Colon Carcinoma Metastatic in the Lung (tissue), 2 donors: ENCODE measurements around the genes MYDGF and FEM1A.

DNA sequence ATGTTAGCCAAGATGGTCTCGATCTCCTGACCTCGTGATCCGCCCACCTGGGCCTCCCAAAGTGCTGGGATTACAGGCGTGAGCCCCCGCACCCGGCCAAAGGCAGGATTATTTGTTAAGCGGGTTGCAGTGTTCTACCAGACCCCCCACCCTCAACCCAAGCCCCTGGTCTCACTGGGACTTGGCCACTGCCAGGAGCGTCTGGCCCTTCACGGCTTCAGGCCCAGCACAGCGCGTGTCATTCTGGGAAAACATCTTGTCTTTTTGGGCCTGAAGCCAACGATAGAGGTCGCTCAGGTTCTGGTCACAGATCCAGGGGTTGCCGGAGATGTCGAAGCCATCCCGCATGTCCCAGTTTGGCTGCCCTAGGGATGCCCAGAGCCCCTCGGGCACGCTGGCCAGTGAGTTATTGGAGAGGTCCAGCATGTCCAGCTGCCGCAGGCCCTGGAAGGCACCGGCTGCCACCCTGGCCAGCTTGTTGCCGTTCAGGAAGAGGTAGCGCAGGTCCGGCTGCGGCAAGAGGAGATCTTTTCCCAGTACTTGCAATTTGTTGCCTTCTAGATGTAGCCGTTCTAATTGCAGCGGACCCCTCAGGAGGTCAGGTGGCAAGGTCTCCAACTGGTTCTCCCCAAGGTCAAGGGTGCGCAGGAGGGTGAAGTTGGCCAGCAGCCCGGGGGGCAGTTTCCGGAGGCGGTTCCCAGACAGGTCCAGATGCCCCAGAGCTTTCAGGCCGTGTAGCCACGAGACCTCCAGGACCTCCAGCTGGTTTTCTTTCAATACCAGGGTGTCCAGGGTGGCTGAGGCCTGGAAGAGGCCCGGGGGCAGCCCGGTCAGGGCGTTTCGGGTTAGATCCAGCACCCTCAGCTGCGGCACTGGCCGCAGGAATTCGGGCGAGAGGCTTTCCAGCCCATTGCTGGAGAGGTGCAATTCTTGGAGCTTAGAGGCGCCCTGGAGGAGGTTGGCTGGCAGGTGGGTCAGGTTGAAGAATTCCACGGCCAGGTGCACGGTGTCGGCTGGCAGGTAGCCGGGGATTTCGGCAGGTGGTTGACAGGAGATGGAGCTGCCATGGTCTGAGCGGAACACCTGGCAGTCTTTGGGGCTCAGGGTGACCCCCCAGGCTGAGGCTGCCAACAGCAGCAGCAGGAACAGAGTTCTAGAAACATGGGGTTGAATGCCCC, 1.7 kb downstream of the LRG1 start:
- PRO-cap, 2 experiments = no peak in any of the 2 experiments

- PRO-cap, 2 experiments = no peak in any of the 2 experiments
Observed at GRCh38 chr19:4598176-4598605, 38.7 kb upstream of the SEMA6B start.

DNA sequence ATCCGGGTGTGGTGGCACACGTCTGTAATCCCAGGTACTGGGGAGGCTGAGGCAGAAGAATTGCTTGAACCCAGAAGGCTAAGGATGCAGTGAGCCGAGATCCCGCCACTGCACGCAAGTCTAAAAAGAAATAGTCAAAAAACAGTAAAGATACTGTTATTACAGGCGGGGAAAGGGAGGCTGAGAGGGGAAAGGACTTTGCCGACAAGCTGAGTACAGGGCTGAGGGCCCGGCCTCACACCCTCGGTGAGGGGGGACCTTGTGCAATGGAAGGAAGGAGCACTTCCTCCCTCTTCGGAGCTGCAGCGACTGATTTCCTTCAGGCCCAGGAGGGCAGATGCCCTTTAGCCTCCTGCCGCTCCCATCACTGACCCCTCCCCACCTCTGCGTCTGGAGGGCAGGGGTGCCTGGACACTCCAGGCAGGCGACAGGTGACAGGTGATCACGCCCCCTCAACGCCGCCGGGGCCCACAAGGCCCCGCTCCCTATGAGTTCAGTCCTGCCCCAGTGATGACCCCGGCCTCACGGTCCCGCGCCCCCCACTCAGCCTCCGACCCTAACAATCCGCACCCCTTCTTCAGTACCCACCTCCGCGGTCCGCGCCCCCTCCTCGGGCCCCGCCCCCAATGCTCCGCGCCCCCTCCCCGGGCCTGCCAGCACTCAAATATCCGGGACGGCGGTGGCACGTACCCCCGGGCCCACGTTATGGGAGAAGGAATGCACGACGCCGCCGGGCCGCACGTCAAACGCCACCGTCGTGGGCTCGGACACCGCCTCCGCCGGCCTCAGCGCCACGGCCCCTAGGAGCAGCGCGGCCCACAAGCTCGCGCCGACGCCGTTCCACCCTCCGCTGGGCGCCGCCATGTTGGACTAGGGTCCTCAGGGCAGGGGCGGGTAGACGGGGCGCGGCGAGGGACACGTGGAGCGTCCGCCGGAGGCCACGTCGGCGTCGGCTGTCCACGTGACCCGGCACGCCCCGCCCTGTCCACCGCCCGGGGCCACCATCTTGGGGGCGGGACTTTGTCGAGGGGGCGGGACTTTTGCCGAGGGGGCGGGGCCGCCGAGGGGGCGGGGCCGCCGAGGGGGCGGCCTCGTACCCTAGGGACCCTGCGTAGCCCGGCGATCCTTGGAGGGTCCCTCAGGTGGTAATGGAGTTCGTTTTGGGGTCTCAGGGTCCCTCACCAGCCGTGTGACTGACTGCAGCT, at the start of gene MYDGF:
Gene MYDGF, minus strand, starts transcription at position 872 of the 1,205 bp plus-strand sequence.
- PRO-cap, 2 experiments = peak in 2 of 2 experiments; most common plus-strand start position 1,060 of the sequence (in 1); most common minus-strand start position 872 of the sequence (in 2)

DNA sequence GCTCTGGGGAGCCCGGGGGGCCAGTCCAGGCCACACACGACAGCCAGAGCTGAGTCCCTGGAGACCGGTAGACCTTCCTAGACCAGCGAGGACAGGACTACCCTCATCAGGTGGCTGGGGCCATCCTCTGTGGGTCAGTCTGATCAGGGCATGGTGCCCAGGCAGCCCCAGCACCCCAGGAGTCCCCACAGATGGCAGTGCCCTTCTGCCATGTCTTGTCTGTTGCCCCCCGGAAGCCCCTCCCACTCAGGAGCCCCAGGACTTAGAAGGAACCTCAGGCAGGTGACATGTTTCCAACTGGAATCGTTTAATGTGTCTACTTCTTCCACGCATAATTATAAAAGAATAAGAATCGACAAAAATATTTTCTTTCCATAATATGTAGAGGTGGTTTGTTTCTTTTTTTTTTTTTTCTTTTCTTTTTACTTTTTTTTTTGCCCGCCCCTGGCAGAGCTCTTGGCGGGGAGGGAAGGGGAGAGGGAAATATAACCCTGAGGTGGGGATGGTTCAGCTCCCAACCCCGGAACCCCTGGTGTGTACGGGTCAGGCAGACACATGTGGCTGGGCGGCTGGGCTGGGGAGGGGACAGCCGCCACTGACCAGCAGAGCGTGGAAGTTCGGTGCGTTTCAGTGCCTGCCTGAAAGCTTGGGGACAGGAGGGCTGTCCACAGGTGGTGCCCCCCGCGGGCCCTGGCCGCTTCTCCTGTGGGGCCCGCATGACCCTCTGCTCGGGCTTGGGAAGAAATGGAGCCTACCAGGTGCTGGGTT, 5.0 kb upstream of the MYDGF start:
- PRO-cap, 2 experiments = no peak in any of the 2 experiments

DNA sequence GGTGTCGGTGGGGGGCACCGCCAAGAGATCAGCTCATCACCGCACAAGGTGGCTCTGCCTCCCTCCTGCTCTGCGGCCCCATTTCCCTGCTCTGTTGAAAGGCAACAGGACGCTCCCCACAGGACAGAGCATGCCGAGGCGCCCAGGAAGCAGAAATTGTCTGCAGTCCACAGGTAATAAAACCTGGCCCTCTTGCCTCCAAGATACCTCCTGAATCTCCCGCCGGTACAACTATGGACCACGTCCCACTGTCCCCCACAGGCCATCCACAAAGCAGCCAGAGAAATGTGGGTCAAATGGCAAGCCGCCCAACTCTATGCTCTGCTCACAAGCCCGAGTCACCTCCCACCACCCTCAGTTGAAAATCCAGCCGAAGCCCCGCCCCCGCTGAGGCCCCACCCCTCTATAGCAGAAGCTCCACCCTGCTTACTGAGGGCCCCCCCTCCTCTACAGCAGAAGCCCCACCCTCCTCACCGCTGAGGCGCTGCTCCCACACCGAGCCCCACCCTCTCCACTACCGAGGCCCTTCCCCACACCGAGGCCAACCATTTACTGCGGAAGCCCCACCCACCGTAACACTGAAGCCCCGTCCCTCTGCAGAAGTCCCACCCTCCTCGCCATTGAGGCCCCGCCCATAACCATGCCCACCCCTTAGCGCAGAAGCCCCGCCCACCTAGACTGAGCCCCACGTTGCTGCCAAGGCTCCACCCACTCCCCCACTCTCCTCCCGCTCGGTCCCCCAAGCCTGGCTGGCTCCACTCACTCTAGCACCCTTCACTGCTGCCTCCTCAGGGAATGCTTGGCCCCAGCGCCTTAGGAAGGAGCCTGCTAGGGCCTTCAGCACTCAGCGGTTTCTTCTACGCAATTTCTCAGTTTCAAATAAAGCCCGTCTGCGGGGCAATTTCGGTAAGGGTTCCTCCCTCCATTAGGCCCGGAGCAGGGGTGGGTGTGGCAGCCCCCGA, 8.8 kb upstream of the MYDGF start:
- PRO-cap, 2 experiments = peak in 1 of 2 experiments; most common plus-strand start position 719 of the sequence (in 1)

GRCh38 chr19:4707188-4707725, 16.4 kb downstream of the DPP9 start:
- PRO-cap, 2 experiments = no peak in any of the 2 experiments

DNA sequence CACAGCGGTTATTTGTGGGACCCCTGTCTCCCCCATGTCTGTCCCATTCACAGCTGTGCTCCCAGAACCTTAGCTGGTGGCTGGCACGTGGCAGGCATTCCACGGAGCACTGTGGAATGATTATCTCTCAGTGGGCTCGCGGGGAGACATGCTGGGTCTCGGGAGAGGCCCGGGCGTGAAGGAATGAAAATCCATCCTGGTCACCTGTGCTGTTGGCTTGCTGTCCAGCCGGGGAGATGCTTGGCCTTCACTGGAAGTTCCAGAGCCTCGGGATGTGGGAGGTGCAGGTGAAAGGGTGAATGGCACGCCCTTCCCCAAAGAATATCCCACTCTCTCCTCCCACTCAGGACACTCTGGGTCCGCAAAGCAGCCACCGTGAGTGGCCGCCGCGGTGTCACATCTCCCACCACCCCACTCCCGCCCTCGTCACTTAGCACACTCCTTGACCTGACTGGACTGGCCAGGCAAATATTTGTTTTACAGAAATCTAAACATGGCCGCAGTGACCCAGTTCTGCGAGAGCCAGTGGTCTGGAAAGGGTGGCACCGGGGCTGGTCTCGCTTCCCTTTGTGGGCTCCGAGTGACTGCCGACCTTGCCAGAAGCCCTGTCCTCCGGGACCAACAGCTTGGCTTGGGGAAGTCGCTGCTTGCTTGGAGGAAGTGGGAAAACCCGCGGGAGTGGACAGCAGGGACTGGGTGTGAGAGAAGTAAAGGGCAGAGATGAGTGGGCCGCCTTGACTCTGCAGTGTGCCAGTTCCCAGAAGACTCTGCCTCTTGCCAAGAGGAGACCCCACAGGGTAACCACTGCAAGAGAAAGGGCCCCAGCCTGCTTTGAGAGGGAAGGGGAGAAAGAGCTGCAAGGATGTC, 7.9 kb downstream of the DPP9 start:
- PRO-cap, 2 experiments = no peak in any of the 2 experiments

- PRO-cap, 2 experiments = no peak in any of the 2 experiments
Observed at GRCh38 chr19:4717375-4718200, 6.1 kb downstream of the DPP9 start.

GRCh38 chr19:4744798-4745343, 21.2 kb upstream of the DPP9 start:
- PRO-cap, 2 experiments = no peak in any of the 2 experiments

DNA sequence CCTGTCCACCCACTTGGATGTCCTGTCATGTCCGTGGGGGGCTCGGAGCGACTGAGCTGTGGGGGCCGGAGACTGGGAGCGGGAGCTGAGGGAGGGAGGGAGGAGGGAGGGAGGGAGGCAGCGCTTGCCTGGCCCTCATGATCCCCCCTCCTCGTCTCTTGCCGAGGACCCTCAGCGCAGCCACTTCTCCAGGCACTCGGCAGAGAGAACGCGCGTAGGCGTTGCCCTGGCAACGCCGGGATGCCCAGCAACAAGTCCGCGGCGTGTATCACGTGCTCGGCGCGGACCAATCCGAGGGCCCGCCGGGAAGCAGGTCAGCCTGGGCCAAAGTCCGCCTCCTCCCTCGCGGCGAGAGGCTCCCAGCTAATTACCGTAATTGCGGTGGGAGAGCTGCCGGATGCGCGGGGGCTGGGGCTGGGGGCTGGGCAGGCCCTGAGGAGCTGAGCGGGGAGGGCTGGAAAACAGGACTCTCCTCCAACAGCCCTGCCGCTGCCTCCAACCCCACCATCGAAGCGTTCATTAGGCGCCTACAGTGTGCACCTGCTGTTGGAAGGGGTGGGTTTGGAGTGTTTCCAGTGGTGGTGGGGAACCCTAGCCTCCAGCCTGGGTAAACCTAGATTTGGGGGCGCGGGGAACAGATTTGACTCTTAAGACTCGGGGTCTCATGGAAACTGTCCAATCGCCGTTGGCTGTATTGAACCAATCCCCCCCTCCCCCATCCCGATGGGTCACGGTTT, 31.7 kb upstream of the FEM1A start:
- PRO-cap, 2 experiments = peak in 1 of 2 experiments; most common plus-strand start position 443 of the sequence (in 1)

DNA sequence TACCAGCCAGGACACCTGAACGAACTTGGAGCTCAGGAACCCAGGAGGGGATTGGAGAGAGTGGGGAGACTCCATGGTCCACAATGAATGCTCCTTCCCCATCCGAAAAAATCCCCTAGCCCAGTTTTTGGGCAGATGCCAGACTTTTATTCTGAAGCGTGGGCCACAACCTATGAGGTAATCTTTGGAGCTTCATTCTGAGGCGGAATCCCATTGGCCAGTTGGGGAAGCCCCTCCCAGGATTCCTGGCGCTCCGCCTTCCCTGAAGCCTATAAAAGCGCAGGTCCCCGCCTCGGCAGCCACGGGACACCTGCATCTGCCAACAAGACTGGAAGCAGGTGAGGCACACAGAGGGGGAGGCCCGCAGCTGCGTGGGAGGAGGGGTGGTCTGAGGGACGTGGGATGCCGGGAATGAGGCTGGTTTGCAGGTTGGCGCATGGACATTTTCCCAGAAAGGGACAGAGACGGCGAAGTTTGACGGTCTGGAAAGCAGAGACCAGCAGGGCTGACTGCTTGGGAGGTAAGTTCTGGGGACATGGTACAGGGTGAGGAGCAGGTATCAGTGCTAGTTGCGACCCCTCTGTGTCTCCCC, 22.6 kb upstream of the FEM1A start:
- PRO-cap, 2 experiments = no peak in any of the 2 experiments

DNA sequence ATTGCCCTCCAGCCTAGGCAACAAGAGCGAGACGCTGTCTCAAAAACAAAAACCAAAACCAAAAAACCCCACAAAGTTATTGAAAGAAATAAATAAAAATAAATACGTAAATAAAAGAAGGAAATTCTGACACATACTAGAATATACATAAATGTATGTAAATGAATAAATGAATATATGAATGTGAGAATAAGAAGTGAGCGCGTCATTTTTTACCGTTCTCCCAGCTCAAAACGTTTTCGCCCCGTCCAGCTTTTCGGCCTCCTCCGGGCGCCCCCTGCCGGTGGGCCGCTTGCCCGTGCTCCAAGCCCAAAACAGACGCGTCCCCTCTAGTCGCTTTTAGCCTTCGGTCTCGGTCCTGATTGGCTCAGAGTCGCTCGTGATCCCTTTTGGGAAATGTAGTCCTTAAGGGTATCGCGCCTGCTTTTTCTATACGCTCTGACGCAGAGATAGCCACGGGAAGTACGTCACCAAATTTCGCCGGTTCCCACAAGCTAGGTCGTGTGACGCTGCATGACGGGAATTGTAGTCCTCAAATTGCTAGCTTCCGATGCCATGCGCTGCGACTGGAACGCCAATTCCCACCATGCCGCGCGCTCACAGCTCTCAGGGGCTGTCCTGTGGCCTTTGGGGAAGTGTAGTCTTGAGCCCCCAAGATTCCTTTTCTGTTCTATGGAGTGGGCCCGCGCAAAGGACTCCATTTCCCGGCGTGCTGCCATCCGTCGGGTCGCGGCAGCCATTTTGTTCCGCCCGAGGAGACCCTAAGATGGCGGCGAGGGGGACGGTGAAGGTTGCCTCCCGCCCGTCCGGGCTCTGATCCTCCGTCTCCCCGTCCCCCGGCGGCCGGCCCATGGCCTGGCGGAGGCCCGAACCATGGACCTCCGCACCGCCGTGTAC, at the start of gene FEM1A:
Gene FEM1A, plus strand, starts transcription at position 753 of the 897 bp plus-strand sequence.
- PRO-cap, 2 experiments = peak in 2 of 2 experiments; most common plus-strand start position 764 of the sequence (in 2)

DNA sequence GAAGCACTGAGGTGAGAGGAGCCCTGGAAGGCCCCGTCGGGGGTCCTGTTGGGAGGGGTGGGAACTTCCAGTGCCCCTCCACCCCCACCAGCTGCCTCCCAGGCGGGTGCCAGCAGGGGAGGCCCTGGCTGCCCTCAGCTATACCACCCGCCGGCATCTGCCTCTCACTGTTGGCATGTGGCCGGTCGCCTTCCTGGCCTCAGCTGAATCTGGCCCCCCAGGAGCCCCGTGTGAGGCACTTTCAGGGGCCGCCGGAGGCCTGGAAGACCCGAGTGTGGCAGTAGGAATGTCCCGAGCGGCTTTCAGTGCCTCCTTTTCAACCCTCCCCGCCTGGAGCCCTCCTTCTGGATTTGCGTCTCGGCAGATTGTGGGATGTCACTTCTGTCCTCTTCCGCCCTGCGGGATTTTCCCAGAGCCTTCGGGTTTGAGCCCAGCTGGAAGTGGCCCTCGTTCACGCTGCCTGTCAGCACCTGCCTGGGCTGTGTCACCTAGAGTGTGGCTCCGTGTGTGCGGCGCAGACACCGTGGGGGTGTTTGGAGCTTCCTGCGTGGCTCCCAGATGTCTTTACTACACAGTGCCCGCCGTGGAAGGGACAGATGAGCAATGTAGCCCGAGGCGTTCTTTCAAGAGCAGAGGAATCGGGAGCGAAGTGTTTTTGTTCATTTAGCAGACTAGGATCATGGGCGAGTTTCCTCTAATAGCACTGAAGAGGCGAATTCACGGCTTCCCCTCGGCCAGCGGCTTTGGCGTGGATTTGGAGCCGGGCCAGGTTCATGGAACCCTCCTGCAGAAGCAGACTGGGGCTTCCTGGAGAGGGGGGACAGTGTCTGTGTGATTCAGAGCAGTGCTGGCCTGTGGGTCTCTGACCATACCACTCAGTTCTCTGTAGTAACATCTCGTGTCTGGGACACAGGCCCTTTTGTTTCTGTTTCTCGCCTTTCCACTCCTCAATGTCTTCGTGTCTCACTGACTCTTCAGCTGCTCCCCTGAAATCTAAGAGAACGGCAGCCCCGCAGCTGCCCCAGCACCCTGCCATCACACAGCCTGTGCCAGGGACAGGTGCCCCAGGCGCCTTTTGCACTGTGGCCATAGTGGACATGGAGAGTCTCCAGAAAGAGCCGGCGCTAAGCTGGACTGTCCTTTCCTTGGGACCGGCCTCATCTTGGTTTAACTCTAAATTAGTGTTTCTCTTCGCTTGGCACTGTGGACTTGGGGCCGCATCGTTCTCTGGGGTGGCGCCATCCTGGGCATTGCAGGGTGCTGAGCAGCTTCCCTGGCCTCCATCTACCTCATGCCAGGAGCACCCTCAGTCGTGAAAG, 68.0 kb downstream of the KDM4B start:
- PRO-cap, 2 experiments = no peak in any of the 2 experiments

DNA sequence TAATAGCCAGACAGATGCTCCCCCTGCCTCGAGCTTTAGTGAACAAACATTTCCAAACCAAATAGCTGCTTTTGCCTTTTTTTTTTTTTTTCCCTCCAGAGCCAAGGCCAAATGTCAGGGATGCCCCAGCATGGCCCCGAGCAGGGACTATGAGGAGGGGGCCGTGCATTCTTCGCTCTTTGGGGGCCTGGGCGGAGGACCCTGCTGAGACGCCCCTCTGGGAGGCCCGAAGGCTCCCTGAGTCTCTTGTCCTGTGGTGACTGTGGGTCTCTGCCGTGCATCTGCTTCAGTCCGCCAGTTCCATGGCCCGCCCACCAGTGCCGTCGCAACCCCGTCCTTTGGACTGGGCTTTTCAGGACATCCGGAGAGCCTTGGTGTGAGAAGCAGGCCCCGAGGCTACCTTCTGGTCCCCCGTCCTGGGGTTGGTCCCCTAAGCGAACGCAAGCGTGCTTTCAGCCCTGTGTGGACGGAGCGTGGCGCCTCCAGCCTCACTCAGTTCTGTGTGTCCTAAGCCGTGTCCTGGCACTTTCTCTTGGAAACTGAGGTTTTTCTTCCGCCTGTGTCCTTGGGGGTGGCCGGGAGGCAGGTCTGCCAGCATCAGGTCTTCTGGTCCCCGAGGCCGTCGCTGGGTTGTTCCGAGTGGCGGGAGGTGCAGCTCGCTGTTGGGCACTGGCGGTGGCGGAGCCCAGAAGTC, 99.3 kb downstream of the KDM4B start:
- PRO-cap, 2 experiments = no peak in any of the 2 experiments

GRCh38 chr19:5074655-5075440, 105.9 kb downstream of the KDM4B start:
- PRO-cap, 2 experiments = no peak in any of the 2 experiments

DNA sequence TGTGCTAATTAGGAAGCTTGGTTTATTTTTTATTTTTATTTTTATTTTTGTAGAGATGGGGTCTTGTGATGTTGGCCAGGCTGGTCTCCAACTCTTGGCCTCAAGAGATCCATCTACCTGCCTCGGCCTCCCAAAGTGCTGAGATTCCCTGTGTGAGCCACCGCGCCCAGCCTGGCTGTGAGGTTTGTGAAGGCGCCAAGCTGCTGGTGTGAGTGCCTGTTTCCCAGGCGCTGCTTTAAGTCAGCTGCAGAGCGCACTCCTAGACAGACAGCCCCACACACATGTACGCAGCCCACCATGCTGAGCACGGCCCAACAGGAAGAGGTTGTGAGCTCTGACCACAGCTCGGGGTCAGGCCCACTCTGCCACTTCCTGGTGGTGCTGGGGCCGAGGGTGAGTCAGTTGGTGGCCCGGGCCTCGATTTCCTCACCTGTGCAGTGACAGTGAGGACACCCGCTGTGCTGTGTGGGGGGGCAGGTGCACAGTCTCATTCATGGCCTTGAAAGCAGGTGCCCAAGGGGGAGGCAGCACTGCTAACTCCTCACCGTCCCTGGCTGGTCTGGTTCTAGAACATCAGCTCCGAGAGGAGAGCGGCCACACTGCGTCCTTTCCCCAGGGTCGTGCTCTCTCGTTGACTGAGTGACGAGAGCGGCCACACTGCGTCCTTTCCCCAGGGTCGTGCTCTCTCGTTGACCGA, 106.7 kb downstream of the KDM4B start:
- PRO-cap, 2 experiments = no peak in any of the 2 experiments

GRCh38 chr19:5115389-5115880, 146.5 kb downstream of the KDM4B start:
- PRO-cap, 2 experiments = no peak in any of the 2 experiments

GRCh38 chr19:5536319-5536879, 81.2 kb downstream of the ZNRF4 start:
- PRO-cap, 2 experiments = no peak in any of the 2 experiments

- PRO-cap, 2 experiments = no peak in any of the 2 experiments
Observed at GRCh38 chr19:5625497-5626507, 2.9 kb downstream of the SAFB start.

DNA sequence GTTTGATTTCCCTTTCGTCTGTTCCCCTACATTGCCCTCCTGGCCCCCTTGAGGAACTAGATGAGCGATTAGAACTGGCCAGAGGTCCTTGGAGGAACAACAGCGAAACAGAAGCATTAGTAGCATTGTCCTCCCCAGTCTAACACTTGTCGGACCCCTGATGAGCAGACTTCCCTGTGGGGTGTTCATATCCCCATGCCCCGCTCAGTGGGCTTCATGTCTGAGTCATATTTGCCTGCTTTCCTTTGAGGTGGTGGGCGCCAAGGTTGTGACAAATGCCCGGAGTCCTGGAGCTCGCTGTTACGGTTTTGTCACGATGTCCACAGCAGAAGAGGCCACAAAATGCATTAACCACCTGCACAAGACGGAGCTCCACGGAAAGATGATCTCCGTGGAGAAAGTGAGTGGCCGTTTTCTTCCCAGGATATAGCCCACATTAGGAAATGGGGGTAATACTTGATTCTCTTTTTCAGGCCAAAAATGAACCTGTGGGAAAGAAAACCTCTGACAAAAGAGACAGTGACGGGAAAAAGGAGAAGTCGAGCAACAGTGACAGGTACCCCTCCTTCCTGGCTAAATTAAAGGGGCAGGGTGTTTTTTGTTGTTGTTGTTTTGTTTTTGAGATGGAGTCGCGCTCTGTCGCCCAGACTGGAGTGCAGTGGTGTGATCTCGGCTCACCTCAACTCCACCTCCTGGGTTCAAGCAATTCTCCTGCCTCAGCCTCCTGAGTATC, 27.3 kb downstream of the MICOS13 start:
- PRO-cap, 2 experiments = no peak in any of the 2 experiments